Lung (tissue), 4 donors: ENCODE results near the genes PDK3, MAGEB6 and MAGEB1.

GRCh38 chrX:24426381-24426731 is 38.7 kb upstream of the PDK3 start:
- PRO-cap, result no peak
- RAMPAGE, long total RNA, result no peak
- RRBS, result no CpG with 5 or more reads among the region's 1 CpG

GRCh38 chrX:24464961-24465592 is at the start of gene PDK3:
Gene PDK3, plus strand, starts transcription at chrX:24465286.
- PRO-cap, result bidirectional peak, plus-strand start at chrX:24465248, minus-strand start at chrX:24465044
- RAMPAGE, long total RNA, result no peak
- RRBS, result 22% methylated on average over 19 of the region's 78 CpGs

DNA sequence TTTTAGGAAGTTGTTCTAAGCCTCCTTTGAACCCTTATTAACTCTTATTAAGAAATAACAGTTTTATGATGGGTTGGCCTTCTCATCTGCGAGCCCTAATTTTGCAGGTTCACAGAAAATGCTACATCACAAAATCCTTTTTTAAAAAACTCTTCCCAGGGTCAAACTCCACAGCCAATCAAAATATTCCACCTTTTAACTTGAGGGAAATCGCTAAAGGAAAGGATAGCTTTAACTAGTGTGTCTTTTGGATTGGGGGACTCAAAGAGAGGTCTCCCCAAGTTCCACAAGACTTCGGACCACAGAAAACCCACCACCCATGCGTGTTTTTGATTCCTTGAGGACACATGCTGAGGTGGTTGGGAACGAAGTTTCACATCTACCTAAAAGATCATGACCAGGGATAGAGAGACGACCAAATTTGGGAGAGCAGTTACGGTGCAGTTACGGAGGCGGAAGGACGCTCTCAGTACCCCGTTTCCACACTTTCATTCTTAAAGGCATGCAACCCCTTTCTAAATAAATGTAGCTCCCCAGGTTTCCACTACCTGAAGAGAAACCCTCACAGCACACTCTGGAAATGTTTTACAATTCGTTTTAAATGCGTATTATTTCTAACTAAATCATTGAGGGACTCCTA is 1.2 kb downstream of the PCYT1B start:
- PRO-cap, result no peak
- RAMPAGE, long total RNA, result no peak
- RRBS, result no CpG with 5 or more reads among the region's 13 CpGs

DNA sequence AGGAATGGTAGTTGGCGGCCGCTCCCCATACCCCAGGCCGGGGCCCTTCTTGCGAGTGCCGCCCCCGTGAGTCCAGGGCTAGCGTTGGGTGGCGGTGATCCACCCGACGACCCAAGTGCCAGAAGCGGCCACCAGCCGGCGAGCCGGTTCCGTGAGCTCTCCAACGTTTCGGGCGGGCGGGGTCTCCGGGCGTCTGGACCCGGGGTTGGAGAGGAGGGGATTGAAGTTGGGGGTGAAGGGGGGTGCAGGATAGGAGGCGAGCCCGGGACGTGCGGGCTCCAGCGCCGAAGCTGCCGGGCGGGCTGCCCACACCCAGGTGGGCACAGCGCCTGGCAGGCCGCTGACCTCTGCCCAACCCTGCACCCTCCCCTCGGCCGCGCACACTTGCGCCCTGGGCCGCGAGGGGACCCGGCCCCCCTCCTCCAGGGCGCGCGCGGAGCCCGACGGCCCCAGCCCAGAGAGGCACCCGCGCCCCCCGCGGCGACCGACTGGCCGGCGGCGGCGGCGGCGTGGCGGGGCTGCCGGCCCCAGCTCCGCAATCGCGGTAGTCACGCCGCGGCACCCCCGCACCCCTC is 13.5 kb downstream of the ARX start:
- PRO-cap, result no peak
- RAMPAGE, long total RNA, result no peak
- RRBS, result 28% methylated on average over 41 of the region's 66 CpGs

- PRO-cap, result no peak
- RAMPAGE, long total RNA, result no peak
- RRBS, result 86% methylated on average over 2 of the region's 22 CpGs
These were observed at the start of gene MAGEB6 for GRCh38 chrX:26192174-26192737. Gene MAGEB6, plus strand, starts transcription at chrX:26192440.

GRCh38 chrX:28481078-28481468 is 106.2 kb upstream of the IL1RAPL1 start:
- PRO-cap, result no peak
- RAMPAGE, long total RNA, result no peak
- RRBS, result no CpG with 5 or more reads among the region's 3 CpGs

DNA sequence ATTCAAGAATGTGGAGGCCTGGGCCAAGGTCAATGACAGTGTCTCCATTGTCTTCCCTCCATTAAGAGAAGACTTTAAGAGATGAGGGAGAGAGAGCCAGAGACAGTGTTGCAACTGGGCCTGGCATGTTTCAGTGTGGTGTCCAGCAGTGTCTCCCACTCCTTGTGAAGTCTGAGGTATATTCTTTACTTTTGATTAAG is 1.7 kb downstream of the MAGEB4 start:
- PRO-cap, result no peak
- RAMPAGE, long total RNA, result no peak

DNA sequence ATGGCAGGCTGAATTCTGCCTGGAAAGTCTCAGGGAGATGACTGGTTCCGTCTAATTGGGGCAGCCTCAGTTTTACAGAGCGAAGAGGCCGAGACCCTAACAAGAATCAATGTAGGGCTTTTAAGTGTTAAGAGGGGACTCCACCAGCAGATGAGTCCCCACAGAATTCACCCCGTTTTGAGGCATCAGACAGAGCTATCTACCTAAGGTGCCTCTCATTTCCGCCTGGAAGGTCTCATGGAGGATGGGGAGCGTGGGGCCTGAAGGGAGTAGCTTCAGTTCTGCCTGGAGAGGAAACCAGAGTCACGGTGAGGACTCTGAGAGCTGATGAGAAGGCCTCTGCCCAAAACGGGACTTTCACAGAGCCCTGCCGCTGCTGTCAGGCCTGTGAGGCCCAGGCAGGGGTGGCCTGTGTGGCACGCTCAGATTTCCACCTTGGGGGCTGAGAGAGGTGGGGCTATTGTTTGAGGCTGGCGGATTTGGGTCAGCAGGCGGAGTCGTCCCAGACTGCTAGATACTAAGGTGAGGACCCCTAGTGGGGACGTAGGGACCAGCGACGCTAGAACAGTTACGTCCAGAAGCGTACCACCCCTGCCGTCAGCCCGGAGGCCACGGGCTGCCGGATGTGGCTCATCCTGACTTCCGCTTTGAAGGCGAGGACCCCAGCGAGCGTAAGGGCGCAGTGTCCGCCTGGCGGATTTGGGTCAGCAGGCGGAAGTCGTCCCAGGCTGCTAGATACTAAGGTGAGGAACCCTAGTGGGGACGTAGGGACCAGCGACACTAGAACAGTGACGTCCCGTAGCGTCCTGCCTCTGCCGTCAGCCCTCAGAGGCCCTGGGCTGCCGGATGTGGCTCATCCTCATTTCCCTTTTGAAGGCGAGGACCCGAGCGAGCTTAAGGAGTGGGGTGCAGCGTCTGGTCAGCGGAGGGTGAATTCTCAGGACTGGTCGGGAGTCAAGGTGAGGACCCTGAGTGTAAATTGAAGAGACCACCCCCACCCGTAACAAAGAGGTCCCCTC is at the start of gene MAGEB1:
Gene MAGEB1, plus strand, starts transcription at position 633 of the 1,019 bp plus-strand sequence.
- PRO-cap, result no peak
- RAMPAGE, long total RNA, result no peak
- RRBS, result no CpG with 5 or more reads among the region's 45 CpGs

GRCh38 chrX:30643017-30643936 is 9.9 kb upstream of the GK start:
- PRO-cap, result no peak
- RAMPAGE, long total RNA, result no peak
- RRBS, result no CpG with 5 or more reads among the region's 3 CpGs

GRCh38 chrX:30649702-30650598 is 3.3 kb upstream of the GK start:
- PRO-cap, result no peak
- RAMPAGE, long total RNA, result no peak
- RRBS, result no CpG with 5 or more reads among the region's 4 CpGs

- PRO-cap, result no peak
- RAMPAGE, long total RNA, result no peak
- RRBS, result 6% methylated on average over 6 of the region's 51 CpGs
These were observed 623 bp upstream of the GK start for GRCh38 chrX:30652350-30653249.

- PRO-cap, result no peak
- RAMPAGE, long total RNA, result no peak
- RRBS, result no CpG with 5 or more reads among the region's 7 CpGs
These were observed 15.2 kb downstream of the GK start for GRCh38 chrX:30668210-30668995.

DNA sequence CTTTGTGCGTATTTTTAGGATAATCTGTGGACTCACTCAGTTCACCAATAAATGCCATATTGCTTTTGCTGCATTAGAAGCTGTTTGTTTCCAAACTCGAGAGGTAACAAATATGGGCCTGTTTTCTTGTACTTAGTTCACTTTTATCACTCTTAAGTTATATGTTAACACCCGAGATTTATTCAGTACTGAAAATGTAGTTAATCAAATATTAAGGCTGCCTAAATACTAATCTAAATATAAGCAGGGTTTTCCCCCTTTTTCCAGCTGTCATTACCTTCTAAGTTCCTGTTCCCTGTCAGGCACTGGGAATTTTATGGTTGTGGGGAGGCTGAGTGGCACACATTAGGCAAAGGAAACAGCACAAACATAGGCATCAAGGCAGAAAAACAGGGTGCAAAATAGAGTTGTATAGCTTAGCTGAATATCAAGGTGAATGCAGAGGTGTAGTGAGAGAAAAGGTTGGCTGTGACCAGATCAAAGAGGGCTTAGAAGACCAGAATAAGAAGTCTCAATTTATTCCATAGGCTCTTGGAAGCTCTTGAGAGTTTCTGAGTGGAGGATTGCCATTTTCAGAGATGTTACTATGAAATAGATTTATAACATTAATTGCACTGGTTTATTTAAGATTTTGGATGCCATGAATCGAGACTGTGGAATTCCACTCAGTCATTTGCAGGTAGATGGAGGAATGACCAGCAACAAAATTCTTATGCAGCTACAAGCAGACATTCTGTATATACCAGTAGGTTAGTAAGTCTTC is 67.0 kb downstream of the GK start:
- PRO-cap, result no peak
- RAMPAGE, long total RNA, result no peak
- RRBS, result no CpG with 5 or more reads among the region's 4 CpGs

GRCh38 chrX:31676995-31677315 is 605.1 kb upstream of the FTHL17 start:
- PRO-cap, result no peak
- RAMPAGE, long total RNA, result no peak
- RRBS, result no CpG with 5 or more reads among the region's 1 CpG

GRCh38 chrX:32854038-32854419 is 357.3 kb downstream of the DMD start:
- PRO-cap, result no peak
- RAMPAGE, long total RNA, result no peak
- RRBS, result no CpG with 5 or more reads among the region's 3 CpGs

DNA sequence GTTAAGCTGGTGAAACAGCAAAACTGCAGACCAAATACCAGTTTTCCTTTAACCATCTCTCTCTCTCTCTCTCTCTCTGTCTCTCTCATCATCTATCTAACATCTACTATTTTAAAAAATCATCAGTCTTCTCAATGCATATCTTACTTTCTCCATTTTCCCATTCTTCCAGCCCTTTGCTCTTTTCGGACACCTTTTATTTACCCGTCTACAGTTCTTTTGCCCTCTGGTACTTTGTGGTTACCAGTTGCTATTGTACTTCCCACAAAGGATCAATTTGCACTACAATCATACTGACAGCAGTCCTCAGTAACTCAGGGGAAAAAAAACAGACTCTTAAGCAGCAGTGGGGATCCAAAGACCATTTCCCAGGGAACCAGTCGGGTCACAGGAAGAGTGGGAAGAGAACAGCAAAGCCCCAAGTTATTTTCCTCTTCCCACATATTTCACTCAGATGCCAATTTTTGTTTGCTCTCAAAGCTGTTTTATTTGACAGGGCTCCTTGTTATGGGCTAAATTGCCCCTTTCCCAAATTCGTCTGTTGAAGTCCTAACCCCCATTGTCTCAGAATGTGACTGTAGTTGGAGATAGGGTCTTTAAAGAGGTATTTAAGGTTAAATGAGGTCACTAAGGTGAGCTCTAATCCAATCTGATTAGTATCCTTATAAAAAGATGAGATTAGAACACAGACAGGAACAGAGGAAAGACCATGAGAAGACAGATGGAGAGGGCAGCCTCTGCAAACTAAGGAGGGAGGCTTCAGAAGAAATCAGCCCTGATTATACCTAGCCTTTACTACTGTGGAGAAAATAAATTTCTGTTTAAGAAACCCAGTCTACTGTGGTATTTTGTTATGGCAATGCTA is 22.9 kb downstream of the DMD start:
- PRO-cap, result no peak
- RAMPAGE, long total RNA, result no peak
- RRBS, result no CpG with 5 or more reads among the region's 4 CpGs

GRCh38 chrX:33195082-33195908 is 16.1 kb downstream of the DMD start:
- PRO-cap, result no peak
- RAMPAGE, long total RNA, result no peak
- RRBS, result no CpG with 5 or more reads among the region's 2 CpGs

GRCh38 chrX:33727189-33727453 is 405.0 kb downstream of the FAM47A start:
- PRO-cap, result no peak
- RAMPAGE, long total RNA, result no peak
- RRBS, result no CpG with 5 or more reads among the region's 1 CpG

DNA sequence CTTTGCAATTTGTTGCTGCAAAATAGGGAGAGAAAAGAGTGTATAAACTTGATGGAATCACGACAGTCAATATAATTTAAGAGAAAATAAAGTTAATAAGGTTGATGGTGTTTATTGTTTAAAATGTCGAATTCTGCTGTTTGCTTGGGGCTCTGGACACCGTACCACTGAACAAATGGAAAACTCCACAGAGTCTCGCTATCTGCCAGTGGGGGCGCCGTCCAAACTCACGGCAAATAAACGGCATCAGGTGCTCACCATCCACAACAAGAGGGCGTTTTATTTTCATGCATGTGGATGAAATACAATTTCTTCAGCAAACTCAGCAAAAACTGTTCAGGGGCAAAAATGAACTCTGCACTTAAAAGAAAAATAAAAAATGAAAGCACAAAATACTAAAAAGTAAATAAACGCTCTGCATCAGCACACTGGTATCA is 46.6 kb upstream of the FAM47C start:
- PRO-cap, result no peak
- RAMPAGE, long total RNA, result no peak
- RRBS, result no CpG with 5 or more reads among the region's 10 CpGs

DNA sequence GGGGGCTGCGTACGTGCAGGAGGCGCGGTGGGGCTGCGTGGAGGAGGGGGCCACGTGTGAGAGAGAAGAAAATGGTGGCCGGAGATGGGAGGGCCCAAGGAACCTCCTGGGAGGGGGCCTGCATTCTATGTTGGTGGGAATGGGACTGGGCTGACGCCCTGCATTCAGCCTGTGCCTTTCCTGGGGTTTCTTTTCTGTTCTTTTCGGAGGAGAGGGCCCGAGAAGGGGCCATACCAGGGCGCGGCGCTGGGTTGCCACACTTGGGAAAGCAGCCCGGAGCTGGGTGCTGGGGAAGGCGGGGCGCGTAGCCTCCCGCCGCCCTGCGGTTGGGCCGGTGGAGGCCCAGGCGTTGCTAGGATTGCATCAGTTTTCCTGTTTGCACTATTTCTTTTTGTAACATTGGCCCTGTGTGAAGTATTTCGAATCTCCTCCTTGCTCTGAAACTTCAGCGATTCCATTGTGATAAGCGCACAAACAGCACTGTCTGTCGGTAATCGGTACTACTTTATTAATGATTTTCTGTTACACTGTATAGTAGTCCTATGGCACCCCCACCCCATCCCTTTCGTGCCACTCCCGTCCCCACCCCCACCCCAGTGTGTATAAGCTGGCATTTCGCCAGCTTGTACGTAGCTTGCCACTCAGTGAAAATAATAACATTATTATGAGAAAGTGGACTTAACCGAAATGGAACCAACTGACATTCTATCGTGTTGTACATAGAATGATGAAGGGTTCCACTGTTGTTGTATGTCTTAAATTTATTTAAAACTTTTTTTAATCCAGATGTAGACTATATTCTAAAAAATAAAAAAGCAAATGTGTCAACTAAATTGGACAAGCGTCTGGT is 4.6 kb downstream of the MID1IP1 start:
- PRO-cap, result no peak
- RAMPAGE, long total RNA, result no peak
- RRBS, result 19% methylated on average over 8 of the region's 34 CpGs